ENCODE measurements around the genes POLR3G and LYSMD3.

DNA sequence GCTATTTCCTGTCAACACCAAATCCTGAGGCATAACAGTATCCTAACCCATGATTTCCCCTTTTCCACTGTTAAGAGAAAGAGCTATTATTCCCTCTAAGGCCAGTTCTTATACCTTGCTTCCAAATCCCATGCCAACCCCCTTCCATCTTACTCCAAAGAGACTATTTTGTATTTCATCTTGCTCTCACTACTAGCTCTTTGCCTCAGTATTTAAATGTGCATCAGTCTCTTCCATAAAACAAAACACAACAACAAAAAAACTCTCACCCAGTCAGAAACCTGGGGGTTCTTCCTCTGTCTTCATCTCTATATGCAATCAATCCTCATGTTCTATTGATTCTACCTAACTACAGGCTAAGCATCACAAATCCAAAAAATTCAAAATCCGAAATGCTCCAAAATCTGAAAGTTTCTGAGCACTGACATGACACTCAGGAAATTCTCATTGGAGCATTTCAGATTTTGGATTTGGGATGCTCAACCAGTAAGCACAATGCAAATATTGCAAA lies 6.6 kb downstream of the CCNH start:
- RRBS = no CpG with 5 or more reads among the region's 1 CpG

GRCh38 chr5:87411452-87411754 lies 1.3 kb downstream of the CCNH start:
- RRBS = no CpG with 5 or more reads among the region's 7 CpGs

GRCh38 chr5:88268311-88268695 lies 342 bp downstream of the TMEM161B start:
- RRBS = 2% methylated on average over 4 of the region's 13 CpGs

DNA sequence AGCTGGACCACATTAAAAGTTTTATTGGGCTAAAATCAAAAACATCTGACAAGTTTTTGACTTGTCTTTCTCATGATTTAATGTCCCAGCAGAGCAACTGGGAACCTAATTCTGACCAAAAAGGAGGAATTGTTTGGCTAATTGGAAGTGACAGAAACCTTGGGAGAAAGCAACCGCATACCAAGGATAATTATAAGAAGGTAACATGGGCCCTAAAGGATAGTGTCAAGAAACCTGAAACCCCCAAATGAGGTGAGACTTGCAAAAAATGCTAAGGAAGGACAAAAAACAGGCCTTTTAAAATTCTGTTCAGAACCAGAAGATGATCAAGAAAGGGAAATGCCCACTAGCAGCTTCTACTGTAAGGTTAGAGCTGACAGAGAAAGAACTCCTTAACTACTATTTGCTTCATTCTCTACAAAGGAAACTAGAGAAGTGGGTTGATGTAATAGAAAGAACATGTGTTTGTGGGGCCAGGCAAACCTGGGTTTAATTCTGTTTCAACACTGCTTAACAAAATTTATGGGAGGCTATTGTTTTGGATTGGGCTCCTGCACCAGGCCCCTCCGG lies 17.1 kb upstream of the TMEM161B start:
- RRBS = no CpG with 5 or more reads among the region's 2 CpGs

DNA sequence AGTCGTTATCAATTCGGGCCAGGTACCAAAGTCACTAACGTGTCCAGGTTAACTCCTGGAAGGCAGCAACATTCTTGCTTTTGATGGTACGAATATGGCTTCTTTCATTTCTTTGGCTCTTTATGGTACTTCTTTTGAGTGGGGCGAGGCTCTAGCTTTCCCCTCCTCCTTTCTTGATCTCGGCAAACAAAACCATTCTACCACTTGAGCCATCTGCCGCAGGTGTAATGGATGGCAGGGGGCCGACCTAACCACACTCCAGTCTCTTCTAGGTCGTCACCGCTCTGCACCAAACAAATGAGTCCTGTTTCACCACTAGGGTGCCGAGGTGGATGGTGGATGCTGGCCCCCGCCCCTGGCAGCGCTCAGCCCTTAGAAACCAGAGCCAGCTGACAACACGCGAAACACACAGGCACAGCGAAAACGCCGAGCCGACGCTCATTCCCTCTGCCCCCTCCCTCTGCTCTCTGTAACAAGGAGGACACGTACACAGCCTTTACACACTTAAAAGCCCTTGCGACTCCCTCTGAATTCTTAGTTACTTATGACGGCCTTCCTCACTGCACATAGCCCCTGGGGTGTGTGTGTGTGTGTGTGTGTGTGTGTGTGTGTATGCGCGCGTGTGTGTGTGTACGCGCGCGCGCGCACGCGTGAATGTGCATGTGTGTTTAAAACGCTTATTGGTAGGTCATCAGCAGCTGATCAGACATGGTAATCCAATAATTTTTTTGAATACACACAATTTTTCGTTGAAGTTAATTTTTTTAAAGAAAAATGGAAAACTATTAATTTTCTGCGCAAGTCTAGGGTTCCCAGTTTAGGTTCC lies 199.4 kb downstream of the MEF2C start:
- RRBS = no CpG with 5 or more reads among the region's 37 CpGs

- RRBS = no CpG with 5 or more reads among the region's 2 CpGs
Observed at GRCh38 chr5:88785397-88785825, 97.6 kb downstream of the MEF2C start.

- RRBS = no CpG with 5 or more reads among the region's 1 CpG
Observed at GRCh38 chr5:88825261-88825549, 57.8 kb downstream of the MEF2C start.

GRCh38 chr5:88825550-88826171 lies 57.3 kb downstream of the MEF2C start:
- RRBS = no CpG with 5 or more reads among the region's 5 CpGs

- RRBS = no CpG with 5 or more reads among the region's 23 CpGs
Observed at GRCh38 chr5:90474799-90475064, at the start of gene POLR3G. TSS of gene POLR3G (plus strand) at chr5:90474864.

DNA sequence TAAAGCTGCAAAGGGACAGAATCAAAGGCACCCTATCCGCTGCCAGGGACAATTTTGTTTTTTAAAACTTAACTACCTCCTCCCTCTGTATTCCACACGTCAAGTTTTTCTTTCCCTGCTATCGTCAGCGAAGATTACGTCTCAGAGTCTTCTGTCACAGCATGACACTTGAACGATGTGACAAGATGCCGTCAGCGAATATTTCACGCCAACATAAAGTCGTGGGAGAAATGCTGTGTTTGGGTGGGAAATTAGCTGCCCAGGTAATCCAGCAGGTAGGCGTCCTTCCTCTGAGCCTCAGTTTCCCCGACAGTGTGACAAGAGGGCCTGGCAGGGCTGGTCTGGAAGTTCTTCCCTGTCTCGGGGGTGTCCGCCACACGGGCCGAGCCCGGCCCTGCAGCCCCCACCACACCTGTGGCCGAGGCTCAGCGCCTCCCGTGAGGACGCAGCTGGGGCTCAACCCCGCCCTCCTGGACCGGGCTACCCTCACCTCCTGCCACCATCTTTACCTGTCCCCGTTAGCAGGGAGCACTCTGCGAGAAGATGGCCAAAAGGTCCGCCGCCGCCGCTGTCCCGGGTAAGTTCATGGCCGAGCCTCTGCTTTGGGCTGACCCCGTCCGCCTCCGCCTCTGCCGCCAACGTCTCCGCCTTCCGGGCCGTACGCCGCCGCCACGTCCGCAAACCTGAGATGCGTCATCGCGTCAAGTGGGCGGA lies at the start of gene LYSMD3:
Gene LYSMD3, minus strand, starts transcription at position 646 of the 714 bp plus-strand sequence.
- RRBS = 2% methylated on average over 17 of the region's 48 CpGs

DNA sequence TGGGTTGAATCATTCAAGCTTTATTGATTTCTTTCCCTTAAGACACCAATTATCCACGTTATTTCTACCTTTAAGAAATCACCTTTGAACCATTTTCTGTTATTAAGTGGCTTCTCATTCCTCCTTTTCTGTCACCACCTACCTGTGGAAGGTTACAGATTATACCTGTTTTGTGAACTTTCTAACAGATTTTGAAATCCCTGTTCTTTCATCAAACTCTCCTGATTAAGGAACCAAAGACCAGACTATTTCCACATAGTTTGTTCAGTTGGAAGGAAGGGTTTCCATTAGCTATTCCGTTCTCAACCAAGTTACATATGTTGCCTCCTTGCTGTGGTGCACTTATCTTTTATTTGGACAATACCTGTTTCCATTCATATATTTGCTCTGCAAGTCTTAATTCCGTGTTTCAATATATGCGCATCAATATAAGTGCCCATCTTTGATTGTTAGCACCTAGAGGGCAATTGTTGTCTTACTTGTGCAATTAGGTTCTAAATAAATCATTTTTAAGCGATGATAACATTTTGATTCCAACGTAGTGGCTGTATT lies 343.6 kb downstream of the ADGRV1 start:
- RRBS = no CpG with 5 or more reads among the region's 6 CpGs

GRCh38 chr5:91120343-91120621 lies 262.8 kb downstream of the ARRDC3 start:
- RRBS = no CpG with 5 or more reads among the region's 1 CpG

- RRBS = no CpG with 5 or more reads among the region's 1 CpG
Observed at GRCh38 chr5:91120622-91120888, 262.6 kb downstream of the ARRDC3 start.

GRCh38 chr5:91162273-91163174 lies 220.6 kb downstream of the ARRDC3 start:
- RRBS = no CpG with 5 or more reads among the region's 8 CpGs

GRCh38 chr5:91380483-91381047 lies 2.6 kb downstream of the ARRDC3 start:
- RRBS = 2% methylated on average over 5 of the region's 32 CpGs

DNA sequence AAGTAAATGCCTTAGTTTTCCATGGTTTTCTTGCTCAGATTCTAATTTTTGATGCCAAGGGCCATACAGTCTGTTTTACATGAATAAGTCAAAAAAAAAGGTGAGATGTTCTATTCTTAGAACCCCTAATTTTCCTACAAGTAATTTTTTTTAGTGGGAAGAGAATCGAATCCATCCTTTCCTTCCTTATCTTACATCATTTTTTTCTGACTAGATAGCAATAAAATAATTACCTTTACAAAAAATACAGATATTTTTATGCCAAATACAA lies 921.0 kb upstream of the NR2F1 start:
- RRBS = no CpG with 5 or more reads among the region's 1 CpG

GRCh38 chr5:92688014-92688509 lies 895.0 kb upstream of the NR2F1 start:
- RRBS = no CpG with 5 or more reads among the region's 7 CpGs

DNA sequence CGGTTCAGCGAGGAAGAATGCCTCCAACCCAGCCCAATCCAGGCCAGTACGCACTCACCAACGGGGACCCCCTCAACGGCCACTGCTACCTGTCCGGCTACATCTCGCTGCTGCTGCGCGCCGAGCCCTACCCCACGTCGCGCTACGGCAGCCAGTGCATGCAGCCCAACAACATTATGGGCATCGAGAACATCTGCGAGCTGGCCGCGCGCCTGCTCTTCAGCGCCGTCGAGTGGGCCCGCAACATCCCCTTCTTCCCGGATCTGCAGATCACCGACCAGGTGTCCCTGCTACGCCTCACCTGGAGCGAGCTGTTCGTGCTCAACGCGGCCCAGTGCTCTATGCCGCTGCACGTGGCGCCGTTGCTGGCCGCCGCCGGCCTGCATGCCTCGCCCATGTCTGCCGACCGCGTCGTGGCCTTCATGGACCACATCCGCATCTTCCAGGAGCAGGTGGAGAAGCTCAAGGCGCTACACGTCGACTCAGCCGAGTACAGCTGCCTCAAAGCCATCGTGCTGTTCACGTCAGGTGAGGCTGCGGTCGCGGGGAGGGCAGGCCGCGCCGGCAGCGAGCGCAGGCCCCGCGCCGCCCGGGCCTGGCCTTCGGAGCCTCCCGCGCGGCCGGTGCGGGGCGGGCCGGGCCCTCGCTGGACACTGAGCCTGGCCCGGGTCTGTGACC lies 5.0 kb downstream of the NR2F1 start:
- RRBS = no CpG with 5 or more reads among the region's 71 CpGs

- RRBS = 1% methylated on average over 8 of the region's 31 CpGs
Observed at GRCh38 chr5:93620275-93620846, 37.3 kb downstream of the NR2F1 start.

Measured in brain (tissue), 1 donor.